Measurements from ENCODE around the gene CPEB2.

DNA sequence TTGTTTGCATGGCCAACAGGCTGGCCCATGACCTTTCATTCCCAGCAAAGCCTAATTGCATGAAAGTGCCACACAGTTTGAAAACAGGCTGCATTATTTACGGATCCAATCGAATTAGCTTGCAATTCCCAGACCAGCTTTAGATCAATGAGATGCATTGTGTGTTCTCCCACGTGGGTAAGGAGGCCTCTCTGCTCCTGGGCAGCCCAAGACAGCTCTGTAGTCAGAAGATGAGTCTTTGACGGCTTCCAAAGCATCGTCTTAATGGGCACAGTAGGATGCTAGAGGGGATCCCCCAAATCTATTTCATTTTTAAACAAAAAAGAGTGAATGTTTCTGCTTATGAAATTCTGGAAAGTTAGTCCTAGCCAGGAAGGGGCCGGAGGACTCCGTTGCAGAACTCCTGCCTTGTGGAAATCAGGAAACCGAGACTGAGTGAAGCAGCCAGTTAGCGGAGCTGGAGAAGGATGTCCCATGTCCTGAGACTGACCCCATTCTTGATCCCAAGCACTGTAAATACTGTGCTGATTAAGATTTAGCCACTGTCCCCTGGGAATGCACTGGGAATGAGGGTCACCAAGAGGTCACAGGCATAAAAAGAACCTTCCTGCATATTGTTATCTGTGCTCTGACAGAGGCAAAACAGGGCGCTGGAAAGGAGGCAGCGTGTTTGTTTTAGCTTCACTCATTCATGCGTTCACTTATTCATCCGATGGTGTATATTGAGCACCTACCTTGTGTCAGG, 10.2 kb upstream of the SLC2A9 start:
- RRBS, result no CpG with 5 or more reads among the region's 13 CpGs

GRCh38 chr4:10054253-10055035, 33.1 kb upstream of the SLC2A9 start:
- RRBS, result no CpG with 5 or more reads among the region's 6 CpGs

- RRBS, result no CpG with 5 or more reads among the region's 10 CpGs
These were observed 30.1 kb downstream of the WDR1 start for GRCh38 chr4:10086507-10086899.

DNA sequence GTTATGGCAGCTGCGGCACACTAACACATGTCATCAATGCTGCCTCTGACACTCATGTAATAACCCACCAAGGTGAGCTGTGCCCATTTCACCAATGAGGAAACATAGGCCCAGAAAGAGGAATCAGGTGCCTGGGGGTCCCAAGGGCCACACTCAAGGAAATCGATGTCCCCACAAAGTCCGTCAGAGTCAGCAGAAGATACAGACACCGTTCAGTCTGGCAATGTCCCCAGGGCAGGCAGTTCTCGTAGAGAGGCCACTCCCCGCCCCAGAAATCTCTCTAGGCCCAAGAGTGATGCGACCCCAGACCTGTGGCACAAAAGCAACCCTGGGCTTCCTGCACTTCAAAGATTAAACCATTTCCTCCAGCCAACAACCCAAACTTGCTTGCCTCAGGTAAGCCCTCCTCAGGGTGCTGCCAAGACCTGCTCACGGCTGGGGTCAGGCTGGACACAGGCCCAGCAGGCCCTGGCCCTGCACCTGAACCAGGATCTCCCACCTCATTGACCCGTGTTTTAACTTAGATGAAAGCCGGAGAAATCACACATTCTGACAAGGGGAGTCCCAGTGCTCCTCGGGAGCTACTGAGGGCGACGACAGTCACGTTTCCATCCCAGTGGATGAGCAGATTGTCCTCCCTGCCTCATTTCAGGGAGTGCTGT, 26.2 kb downstream of the WDR1 start:
- RRBS, result no CpG with 5 or more reads among the region's 14 CpGs

DNA sequence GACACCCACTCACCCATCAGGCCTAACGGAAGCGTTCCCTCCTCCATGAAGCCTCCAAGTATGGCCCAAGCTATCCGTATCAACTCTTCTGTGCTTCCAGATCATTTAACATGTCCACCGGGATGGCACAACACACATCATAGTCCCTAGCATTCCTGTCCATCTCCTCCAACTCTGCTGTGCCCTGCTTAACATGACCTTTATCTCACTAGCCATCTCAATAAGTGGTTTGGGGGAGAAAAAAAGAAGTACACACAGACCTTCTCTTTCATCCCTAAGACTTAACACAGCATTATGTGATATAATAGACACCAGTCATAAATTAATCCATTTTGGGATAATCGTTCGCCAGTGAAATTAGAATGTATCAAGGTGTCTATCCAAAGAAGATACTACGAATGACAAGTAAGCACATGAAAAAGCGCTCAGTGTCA, 11.5 kb downstream of the WDR1 start:
- RRBS, result no CpG with 5 or more reads among the region's 8 CpGs

GRCh38 chr4:10112080-10112681, 4.4 kb downstream of the WDR1 start:
- RRBS, result no CpG with 5 or more reads among the region's 8 CpGs

GRCh38 chr4:10162270-10162769, 45.7 kb upstream of the WDR1 start:
- RRBS, result no CpG with 5 or more reads among the region's 4 CpGs

GRCh38 chr4:10461185-10461866, 4.1 kb upstream of the ZNF518B start:
- RRBS, result 1% methylated on average over 10 of the region's 70 CpGs

DNA sequence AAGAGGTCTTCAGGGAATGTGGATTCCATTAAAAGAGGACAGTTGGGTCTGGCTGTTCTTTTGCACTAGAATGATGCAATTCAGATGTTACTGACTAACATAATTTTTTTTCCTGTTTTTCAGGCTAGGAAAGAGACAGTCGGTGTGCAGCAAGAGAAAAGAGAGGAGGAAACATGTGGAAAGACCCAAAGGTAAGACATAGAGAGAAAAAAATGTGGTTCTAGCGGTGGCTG, 92.1 kb downstream of the HS3ST1 start:
- RRBS, result no CpG with 5 or more reads among the region's 2 CpGs

DNA sequence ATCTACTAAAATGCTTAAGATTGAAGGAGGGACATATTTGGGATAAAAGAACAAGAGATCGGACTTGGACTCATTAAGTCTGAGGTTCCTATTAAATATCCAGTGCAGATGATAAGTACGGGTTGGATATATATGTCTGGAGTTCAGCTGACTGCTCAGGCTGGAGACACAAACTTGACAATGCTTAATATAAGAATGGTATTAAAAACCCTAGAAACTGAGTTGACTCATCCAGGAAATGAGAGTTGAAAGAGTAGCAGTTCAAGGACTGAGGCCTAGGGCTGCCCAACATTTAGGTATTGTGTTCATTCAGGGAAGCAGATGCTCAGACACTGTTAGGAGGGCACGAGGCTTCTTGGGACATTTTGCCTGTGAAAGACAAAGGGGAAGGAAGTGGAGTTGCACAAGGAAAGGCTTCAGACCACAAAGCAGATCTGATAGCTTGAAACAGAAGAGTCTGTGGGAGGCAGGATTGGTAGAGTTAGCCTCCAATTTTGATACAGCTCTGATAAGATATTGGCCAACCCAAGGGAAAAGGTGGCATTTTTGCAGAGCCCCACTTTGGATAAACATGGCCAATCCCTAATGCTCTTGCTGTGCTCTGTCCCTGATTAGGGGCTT, 52.0 kb upstream of the HS3ST1 start:
- RRBS, result no CpG with 5 or more reads among the region's 3 CpGs

DNA sequence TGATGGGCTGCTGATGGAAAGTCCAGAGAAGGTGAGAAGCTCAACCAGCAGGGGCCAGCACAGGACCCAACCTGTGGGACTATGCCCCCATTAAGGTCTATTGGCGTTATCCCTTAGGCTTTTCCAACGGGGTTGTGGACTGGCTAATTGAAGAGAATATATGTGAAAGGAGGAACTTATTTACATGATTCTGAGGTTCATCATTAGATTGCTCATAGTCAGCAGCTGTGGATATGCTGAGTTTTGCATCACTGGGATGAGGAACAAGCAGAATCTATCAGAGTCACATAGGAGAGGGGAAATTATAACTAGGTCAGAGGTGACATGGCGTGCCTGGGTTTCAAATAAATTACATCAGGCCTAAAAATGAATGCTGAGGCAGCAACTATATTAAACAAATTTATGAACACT, 60.6 kb upstream of the HS3ST1 start:
- RRBS, result no CpG with 5 or more reads among the region's 3 CpGs

- RRBS, result no CpG with 5 or more reads among the region's 3 CpGs
These were observed 115.0 kb upstream of the HS3ST1 start for GRCh38 chr4:11543473-11544352.

DNA sequence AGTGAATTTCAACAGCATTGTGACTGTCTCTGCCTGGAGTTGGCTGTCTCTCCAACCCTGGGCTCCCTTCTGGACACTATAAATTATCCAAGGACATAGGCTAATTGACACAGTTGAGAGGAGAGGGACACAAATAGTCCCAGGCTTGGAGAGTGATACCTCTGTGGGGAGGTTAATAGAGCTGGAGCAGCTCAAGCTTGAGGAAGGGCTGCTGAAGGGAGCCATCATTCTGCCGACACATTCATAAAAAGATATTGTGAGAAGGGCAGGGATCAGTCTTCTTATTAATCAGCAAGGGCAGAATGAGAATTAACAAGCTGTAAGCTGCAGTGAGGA, 572.1 kb downstream of the RAB28 start:
- RRBS, result no CpG with 5 or more reads among the region's 1 CpG

GRCh38 chr4:13454492-13455307, 29.4 kb downstream of the RAB28 start:
- RRBS, result no CpG with 5 or more reads among the region's 4 CpGs

DNA sequence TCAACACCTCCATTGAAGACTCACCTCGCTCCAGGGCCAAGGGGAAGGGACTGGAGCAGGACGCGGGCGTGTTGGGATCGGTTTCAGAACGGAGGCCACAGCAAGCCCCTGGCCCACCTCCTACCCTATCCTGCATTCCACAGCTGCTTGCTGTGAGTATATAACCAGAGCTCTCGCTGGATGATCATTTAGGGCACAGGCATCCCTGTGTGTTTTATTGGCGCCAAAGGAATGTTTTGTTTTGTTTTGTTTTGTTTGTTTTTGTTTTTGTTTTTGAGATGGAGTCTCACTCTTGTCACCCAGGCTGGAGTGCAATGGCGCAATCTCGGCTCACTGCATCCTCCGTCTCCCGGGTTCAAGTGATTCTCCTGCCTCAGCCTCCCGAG, 5.0 kb upstream of the NKX3-2 start:
- RRBS, result no CpG with 5 or more reads among the region's 13 CpGs

GRCh38 chr4:13600548-13600976, 27.0 kb downstream of the BOD1L1 start:
- RRBS, result no CpG with 5 or more reads among the region's 4 CpGs

GRCh38 chr4:13640130-13640766, 12.7 kb upstream of the BOD1L1 start:
- RRBS, result no CpG with 5 or more reads among the region's 7 CpGs

DNA sequence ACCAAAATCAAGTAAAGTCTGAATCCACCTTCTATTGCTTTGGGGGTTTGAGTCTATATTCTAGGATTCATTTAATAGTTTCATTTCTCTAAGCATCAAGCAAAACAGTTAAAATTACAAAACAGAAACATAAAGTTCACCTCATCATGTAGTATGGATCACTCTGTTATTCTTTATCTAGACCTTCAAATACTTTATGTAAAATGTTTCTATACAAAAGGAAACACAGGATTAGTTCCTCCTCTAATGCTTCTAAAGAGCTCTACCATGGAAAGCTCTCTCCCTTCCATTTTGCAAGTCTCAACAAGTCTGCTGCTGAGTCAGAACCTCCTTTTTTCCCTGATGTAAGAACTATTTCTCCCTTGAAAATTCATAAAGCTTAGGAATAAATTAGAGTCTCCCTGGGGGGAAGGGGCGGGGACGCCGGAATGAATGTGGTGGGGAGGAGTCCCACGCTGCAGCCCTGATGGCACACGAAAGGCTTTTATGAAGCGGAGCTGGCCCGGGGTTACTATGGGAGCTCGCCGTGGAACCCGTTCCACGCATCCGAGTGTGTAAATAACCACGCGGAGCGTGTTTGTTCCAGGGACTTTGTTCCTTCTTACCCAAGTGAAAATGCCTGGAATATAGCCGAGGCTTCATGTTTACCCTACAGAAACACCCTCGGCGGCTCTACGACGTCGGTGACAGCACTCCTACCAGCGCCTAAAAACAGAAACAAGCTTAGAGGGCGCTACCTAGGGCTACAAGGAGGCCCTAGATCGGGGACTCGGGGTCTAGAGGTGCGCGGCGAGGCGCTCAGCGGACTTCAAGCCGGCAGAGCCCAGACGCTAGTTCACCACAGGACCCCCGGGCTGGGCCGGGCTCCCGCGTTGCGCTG, 1.0 kb upstream of the CPEB2 start:
- RRBS, result 2% methylated on average over 9 of the region's 37 CpGs

GRCh38 chr4:15002399-15002629, at the start of gene CPEB2:
TSS of gene CPEB2 (plus strand) at chr4:15002481.
- RRBS, result 2% methylated on average over 11 of the region's 32 CpGs

All from GM12891 (cell line).